Measurements from ENCODE around the genes CCDC194, MVB12A and MPV17L2.

DNA sequence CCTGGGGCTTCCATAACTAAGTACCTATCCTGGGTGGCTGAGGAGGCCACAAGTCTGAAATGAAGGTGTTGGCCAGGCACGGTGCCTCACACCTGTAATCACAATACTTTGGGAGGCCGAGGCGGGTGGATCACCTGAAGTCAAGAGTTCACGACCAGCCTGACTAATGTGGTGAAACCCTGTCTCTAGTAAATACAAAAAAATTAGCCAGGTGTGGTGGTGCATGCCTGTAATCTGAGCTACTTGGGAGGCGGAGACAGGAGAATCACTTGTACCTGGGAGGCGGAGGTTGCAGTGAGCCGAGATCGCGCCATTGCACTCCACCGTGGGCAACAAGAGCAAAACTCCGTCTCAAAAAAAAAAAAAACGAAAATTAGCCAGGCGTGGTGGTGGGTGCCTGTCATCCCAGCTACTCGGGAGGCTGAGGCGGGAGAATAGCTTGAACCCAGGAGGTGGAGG, 12.0 kb downstream of the MYO9B start:
- PRO-cap: no peak
- RAMPAGE, long total RNA, 4 experiments: no peak in any of the 4 experiments

GRCh38 chr19:17214443-17215035, 618 bp upstream of the USE1 start:
- PRO-cap: no peak
- RAMPAGE, long total RNA, 4 experiments: no peak in any of the 4 experiments

DNA sequence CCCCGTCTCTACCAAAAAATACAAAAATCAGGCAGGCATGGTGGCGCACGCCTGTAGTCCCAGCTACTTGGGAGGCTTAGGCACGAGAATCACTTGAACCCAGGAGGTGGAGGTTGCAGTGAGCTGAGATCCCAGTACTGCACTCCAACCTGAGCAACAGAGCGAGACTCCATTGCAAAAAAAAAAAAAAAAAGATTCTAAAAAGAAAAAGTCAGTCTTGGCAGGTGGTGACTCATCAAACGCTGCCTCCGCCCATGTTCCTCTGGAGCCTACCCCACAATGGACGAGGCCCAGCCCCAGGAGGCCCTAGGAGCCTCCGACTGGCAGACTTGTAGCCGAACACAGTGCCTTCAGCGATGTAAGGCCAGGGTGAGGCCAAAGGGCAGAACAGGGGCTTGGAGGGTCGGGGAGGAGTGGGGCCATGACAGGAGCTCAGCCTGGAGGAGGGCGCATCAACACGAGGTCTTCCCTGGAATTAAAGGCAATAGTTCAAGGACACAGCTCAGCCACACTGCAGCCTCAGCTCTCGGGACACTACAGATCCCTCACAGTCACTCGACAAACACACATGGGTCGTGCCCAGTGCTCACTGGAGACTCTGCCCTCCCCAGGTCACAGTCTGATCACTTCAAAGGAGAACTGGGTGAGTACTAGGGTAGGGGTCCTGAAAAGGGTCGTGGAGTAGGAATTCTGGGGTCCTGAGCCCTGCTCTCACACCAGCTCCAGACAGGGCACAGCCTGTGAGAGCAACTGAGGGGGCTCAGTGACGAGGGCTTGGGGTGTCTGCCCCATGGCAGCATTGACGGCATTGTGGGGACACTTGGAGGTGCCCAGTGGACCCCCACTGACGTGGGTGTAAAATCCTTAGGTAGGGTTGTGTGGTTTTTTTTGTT, 5.2 kb downstream of the USE1 start:
- PRO-cap: no peak
- RAMPAGE, long total RNA, 4 experiments: no peak in any of the 4 experiments

- PRO-cap: no peak
- RAMPAGE, long total RNA, 4 experiments: no peak in any of the 4 experiments
Measured at GRCh38 chr19:17267630-17267857, 301 bp downstream of the BABAM1 start.

- PRO-cap: no peak
- RAMPAGE, long total RNA, 4 experiments: no peak in any of the 4 experiments
Measured at GRCh38 chr19:17347280-17347966, 10.1 kb downstream of the GTPBP3 start.

DNA sequence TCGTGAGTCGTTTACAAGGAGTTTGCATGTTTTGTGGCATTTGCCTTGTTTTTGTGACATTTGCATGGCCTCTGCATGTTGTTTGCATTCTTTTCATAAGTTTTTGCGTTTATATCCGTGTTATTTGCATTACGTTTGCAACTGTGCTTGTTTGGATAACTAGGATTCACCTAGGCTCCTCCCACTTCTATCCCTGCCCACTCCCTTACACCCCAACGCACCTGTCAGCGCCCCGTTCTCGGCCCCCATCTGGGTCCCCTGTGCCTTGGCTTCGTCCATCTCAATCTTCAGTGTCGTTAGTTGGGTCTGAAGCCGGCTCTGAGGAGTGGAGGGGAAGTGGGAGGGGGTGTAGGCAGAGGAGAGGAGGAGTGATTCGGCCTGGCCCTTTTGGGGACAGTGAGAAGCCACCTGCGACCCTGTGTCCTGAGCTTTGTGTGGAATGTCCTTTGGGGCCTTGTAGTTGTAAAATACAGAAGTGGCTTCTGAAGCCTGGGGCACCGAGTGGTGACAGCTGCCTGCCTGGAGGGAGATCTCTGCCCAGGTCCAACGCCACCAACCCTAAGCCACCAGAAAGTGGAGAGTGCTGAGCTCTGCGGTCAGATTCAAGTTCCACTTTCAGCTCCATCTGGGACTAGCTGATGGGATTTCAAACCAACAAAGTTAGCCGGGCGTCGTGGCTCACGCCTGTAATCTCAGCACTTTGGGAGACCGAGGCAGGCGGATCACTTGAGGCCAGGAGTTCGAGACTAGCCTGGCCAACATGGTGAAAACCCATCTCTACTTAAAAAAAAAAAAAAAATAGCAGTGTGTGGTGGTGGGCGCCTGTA, 2.3 kb downstream of the CCDC194 start:
- PRO-cap: no peak
- RAMPAGE, long total RNA, 4 experiments: no peak in any of the 4 experiments

GRCh38 chr19:17393798-17394402, at the start of gene CCDC194:
TSS of gene CCDC194 (minus strand) at chr19:17394196.
- PRO-cap: no peak
- RAMPAGE, long total RNA, 4 experiments: no peak in any of the 4 experiments

DNA sequence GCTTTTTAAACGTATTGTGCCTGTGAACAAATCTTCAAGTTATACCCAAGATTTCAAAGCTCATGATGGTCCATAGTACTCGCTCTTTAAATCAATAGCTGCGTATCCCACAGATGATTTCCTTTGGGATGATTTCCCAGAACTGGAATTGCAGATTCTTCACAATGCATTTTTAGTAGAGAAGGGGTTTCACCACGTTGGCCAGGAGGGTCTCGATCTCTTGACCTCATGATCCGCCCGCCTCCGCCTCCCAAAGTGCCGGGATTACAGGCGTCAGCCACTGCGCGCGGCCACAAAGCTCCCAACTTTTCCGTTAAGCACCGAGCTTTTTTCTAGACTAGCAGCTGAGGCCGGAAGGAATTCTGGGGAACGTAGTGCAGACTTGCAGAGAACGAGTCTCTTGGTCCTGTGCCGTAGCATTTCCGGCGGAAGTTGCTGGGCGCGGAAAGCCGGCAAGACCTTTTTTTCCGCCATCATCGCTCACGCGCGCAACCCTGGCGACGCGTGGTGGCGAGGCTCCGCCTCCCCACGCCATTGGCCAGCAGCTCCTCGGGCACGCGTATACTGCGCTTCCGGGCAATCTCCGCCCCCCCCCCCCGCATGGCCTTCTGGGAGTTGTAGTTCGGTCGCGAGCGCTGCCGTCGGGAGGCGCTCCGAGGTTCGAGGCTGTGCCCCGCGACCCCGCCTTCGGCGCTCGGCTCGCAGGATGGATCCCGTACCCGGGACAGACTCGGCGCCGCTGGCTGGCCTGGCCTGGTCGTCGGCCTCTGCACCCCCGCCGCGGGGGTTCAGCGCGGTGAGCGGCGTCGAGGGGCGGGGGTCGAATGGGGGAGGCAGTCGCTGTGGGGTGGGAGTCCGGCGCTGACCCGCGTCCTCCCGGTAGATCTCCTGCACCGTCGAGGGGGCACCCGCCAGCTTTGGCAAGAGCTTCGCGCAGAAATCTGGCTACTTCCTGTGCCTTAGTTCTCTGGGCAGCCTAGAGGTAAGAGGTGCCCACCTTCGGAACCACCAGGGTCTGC, at the start of gene MVB12A:
TSS of gene MVB12A (plus strand) at position 618 of the 1,019 bp plus-strand sequence.
- PRO-cap: bidirectional peak, plus-strand start at position 635 of the sequence, minus-strand start at position 364 of the sequence
- RAMPAGE, long total RNA, 4 experiments: start-site peak on the plus strand in 3 of 4 experiments, centred at positions 644 to 664 of the sequence, 70 to 86 reads per replicate

- PRO-cap: no peak
- RAMPAGE, long total RNA, 4 experiments: no peak in any of the 4 experiments
Measured at GRCh38 chr19:17447721-17448507, 554 bp downstream of the TMEM221 start.

DNA sequence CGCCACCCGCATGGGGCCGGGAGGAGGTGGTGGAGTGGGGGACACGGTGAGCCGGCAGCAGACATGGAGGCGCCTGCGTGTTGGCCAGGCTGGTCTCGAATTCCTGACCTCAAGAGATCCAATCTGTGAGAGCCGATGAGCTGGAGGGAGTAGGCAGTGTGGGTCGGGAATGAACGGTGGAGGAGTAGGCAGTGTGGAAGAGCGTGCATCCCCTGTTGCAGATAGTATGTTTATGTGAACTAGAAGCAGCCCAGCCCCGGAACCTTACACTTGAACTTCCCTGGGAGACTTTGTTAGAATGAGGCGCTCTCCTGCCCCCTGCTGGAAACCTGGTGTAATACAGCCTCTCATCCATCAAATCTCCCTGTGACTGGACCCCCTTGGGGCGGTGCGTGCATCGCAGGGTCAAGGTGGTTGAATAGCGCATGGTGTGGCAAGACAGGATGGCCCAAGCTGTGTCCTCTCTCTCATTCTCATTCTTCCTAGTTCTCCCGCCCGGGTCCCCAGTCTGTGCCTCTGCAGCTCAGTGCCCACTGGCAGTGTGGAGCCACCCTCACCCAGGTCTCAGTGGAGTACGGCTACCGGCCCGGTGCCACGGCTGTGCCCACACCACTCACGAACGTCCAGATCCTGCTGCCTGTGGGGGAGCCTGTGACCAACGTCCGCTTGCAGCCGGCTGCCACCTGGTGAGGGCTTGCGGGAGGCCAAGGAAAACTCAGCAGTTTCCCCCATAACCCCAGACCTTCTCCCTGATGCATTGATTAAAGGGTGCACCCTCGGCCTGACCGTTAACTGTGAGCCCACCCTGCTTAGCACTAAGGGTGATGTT, 10.5 kb upstream of the B3GNT3 start:
- PRO-cap: no peak
- RAMPAGE, long total RNA, 4 experiments: no peak in any of the 4 experiments

GRCh38 chr19:17790286-17790742, 4.6 kb upstream of the B3GNT3 start:
- PRO-cap: no peak
- RAMPAGE, long total RNA, 4 experiments: no peak in any of the 4 experiments

DNA sequence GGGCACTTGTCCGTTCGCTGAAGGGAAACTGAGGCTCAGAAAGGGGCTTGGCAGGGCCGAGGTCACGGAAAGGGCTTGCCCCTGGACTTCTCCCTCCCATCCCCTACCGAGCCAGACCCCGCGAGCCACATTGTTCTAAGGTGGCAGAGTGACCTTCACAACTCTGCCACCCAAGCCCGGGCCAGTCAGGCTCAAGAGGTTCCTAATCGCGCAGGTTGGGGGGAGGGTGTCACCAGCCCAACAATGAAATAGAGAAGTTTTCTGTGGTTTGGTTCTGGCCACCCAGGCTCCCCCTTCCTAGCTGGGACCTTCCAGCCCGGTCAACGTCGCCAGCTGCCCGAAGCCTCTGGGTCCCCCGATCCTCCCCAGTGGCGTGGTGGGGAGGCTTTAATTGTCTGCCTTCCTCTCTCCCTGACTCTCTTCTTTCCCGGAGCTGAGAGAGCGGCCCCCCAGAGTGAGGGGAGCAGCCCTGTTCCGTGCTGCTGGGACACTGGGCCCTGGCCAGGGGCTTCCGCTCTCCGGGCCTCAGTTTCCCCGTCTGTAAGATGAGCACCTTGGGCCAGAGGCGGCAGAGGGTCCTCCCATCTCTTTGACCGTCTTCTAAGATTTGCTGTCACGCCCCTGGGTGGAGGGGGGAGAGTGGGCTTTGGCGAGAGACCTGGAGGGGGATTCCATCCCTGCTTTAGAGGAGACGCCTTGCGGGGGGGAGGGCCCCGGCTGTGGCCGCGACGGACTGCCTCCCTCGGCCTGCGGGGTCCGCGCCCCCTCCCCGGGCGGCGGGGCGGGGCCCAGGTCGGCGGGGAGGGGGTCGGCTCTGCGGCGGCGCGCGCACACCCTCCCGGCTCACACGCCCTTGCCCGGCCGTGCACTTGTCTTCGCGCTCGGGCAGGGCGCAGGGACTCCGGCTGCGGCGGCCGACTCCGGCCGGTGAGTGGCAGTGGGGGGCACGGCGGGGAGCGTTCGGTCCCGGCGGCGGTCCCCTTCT, 15.2 kb upstream of the KCNN1 start:
- PRO-cap: no peak
- RAMPAGE, long total RNA, 4 experiments: no peak in any of the 4 experiments

DNA sequence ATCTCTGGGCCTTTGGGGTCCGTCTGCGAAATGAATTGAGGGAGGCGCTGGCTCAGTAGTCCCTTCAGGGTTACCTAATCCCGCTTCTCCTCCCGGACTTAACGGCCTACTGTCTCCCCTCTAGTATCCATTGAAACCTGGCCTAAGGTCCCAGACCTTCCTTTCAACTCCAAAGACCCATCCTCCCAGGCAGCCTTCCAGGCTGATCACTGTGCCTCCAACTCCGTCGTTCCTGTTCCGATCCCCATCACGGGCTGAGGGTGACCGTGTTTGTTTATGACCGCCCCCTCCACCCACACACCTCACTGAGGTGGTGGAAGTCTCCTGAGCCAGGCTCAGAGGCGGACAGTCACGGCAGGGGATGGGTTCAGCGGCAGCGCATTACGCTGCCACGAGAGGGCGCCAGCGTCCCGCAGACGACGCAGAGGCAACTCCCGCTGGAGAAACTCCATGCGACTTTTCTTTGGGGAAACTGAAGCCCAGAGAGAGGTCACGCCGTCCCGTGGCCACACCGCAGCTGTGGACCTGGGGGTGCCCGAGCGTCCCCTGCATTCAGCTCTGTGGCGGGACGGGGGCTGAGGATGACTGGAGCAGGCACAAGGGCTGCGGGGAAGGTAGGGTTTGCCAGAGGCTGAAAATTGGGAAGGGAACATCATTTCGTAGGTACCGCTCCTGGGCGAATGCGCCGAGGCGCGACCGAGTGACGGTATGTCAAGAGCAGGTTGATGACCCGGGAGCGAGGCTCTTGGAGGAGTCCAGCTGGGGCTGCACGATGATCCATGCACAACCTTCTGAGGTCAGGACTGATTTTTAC, 1.0 kb upstream of the ARRDC2 start:
- PRO-cap: unidirectional peak, plus-strand start at position 466 of the sequence
- RAMPAGE, long total RNA, 4 experiments: start-site peak on the plus strand in 1 of 4 experiments, centred at position 471 of the sequence, 13 reads per replicate

GRCh38 chr19:18058122-18058889, 28.4 kb downstream of the IL12RB1 start:
- PRO-cap: no peak
- RAMPAGE, long total RNA, 4 experiments: no peak in any of the 4 experiments

GRCh38 chr19:18064968-18065231, 21.8 kb downstream of the IL12RB1 start:
- PRO-cap: no peak
- RAMPAGE, long total RNA, 4 experiments: no peak in any of the 4 experiments

- PRO-cap: no peak
- RAMPAGE, long total RNA, 4 experiments: start-site peak on the plus strand in 3 of 4 experiments, at chr19:18110138-18110253 at its widest, 11 to 17 reads per replicate
Measured at GRCh38 chr19:18109625-18110899, 12.5 kb downstream of the MAST3 start.

DNA sequence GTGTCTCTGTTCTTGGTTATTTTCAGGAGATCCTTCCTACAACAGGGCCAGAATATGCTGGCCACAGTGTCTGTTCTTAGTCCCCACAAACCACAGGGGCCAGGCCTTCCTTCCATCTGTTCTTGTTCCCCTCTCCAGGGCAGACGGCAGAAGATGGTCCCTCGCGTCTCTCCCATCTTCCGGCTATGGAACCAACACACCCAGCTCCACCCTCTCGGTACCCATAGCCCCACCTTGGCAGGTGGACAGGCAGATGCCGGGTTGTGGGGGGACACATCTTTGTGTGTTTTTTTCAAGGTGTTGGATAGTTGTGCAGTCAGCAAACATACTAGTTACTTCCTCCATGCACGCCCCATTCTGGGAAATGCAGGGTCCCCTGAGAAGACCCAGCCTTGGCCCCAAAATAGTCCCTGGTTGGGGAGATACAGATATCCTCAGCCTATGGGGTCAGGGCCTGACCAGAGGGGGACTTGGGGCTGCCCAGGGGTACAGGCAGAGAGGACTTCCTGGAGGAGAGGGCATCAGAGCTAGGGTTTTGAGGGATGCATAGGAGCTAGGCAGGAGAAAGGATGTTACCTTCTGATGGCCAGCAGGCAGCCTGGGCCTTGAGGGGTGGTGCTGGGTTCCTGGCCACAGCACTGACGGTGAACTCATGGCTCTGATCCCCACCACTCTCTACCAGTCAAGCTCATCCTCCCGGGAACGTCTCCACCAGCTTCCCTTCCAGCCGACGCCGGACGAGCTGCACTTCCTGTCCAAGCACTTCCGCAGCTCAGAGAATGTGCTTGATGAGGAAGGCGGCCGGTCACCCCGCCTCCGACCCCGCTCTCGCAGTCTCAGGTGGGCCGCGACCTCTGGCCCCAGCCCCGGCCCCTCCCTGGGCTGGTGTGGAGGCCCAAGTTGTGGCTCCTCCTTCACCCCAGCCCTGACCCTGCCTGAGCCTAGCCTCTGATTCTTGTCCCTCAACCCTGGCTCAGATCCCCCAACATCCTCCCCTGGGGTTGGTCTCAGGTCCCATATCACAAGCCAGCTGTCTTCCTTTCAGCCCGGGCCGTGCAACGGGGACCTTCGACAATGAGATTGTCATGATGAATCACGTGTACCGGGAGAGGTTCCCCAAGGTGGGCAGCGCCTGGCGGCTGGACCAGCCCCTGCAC, 25.3 kb downstream of the MAST3 start:
- PRO-cap: no peak
- RAMPAGE, long total RNA, 4 experiments: no peak in any of the 4 experiments

DNA sequence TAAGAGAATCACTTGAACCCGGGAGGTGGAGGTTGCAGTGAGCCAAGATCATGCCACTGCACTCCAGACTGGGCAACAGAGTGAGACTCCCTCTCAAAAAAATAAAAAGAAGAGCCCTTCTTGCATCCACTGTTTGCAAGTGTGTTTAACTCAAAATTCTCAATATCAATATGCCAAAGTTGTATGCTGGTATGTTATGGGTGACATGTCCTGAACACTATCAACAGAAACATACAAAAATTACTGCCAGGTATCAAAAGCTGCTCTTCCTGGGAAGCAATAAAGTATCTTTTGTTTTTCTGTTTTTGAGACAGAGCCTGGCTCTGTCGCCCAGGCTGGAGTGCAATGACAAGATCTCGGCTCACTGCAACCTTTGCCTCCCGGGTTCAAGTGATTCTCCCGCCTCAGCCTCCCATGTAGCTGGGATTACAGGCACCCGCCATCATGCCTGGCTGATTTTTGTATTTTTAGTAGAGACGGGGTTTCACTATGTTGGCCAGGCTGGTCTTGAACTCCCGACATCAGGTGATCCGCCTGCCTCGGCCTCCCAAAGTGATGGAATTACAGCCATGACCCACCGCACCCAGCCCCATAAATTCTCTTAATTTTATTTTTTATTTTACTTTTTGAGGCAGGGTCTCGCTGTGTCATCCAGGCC, 6.3 kb upstream of the MPV17L2 start:
- PRO-cap: no peak
- RAMPAGE, long total RNA, 4 experiments: no peak in any of the 4 experiments

DNA sequence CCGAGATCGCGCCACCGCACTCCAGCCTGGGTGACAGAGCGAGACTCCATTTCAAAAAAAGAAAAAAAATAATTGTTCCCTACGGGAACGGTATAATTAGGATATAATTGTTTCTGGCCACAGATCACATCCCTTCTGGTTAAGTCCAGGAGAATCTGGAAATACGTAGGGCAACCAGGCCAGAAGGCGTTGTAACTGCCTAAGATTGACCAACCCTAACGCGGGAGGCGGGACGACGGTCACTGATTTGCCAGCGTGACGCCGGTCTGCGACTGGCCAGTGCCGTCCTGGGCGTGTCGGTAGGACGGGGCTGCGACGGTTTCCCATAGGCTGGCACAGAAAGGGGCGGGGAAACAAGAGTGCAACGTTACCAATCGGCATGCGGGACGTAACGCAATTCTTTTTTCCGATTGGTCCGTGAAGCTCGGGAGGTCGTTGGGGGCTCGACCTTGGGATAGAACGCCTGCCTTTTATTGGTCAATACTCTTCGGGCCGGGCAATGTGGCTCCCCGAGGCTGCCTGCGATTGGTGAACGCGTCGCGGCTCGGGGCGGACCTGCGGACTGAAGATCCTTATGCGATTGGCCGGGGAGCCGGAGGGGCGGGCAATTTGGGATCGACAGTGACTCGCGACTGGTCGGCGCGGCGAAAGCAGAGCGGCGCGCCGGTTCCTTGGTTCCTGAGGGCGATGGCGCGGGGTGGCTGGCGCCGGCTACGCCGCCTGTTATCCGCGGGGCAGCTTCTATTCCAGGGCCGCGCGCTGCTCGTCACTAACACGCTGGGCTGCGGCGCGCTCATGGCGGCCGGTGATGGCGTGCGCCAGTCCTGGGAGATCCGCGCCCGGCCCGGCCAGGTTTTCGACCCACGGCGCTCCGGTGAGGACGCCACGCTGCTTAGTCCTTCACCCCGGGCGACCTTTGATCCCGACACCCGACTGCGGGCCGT, at the start of gene MPV17L2:
TSS of gene MPV17L2 (plus strand) at position 624 of the 944 bp plus-strand sequence.
- PRO-cap: unidirectional peak, minus-strand start at position 137 of the sequence; unidirectional peak, minus-strand start at position 197 of the sequence; unidirectional peak, plus-strand start at position 674 of the sequence; unidirectional peak, plus-strand start at position 769 of the sequence
- RAMPAGE, long total RNA, 4 experiments: start-site peak on the plus strand in 2 of 4 experiments, centred at positions 651 to 663 of the sequence, 31 to 52 reads per replicate

DNA sequence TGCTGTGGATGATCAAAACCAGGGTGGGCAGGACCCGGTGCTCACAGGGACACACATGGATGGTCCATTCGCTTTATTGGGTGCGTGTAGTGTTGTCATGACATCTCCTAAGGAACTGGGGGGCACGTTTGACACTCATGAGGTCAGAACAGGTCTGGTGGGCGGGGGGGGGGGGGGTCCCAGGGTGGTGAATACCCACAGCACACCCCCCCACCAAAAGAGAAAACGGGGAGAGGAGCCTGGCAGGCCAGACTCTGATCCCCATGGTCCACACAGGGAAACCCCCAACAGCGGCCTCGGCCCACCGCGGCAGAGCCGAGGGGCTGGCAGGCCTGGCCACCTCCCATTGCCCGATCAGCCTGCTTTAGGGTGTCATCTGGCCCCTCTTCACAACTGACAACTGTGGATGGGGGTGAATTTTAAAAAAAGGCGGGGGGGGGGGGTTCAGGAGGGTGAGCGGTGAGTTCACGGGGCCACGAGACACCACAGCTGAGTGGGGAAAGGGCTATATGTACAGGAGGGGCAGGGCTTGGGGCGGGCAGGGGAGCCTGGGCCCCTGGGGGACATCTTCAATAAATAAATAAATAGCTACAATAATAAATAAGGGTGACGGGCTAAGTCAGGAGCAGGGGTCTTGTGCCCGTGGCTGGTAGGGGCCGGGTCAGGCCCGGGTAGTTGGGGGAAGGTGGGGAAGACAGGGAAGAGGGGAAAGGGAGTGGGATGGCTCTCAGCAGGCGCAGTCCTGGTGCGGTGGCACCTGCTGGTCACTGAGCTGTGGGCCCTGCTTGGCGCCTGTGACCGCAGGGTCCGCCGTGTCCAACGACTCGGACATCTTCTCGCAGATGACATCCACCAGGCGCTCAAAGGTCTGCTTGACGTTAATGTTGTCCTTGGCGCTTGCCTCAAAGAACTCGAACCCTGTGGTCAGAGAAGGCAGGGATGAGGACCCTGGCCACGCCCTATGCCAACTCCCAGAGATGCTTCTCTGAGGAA, 4.0 kb downstream of the MPV17L2 start:
- PRO-cap: no peak
- RAMPAGE, long total RNA, 4 experiments: no peak in any of the 4 experiments

Data from suprapubic skin (tissue), 4 donors.